Skeletal muscle tissue (tissue), 7 donors: ENCODE measurements around a stretch of chr1.

GRCh38 chr1:244678749-244678948 lies 25.7 kb downstream of the DESI2 start:
- PRO-cap, 3 experiments, result no peak in any of the 3 experiments
- RAMPAGE, long total RNA, result no peak
- RRBS, 2 experiments, result no CpG with 5 or more reads among the region's 3 CpGs

- PRO-cap, 3 experiments, result no peak in any of the 3 experiments
- RAMPAGE, long total RNA, result no peak
- RRBS, 2 experiments, result no CpG with 5 or more reads among the region's 1 CpG
Measured at GRCh38 chr1:244839717-244839903, 4.2 kb downstream of the COX20 start.

- PRO-cap, 3 experiments, result no peak in any of the 3 experiments
- RAMPAGE, long total RNA, result no peak
- RRBS, 2 experiments, result no CpG with 5 or more reads among the region's 5 CpGs
Measured at GRCh38 chr1:244851070-244852155, 12.9 kb downstream of the HNRNPU start.

DNA sequence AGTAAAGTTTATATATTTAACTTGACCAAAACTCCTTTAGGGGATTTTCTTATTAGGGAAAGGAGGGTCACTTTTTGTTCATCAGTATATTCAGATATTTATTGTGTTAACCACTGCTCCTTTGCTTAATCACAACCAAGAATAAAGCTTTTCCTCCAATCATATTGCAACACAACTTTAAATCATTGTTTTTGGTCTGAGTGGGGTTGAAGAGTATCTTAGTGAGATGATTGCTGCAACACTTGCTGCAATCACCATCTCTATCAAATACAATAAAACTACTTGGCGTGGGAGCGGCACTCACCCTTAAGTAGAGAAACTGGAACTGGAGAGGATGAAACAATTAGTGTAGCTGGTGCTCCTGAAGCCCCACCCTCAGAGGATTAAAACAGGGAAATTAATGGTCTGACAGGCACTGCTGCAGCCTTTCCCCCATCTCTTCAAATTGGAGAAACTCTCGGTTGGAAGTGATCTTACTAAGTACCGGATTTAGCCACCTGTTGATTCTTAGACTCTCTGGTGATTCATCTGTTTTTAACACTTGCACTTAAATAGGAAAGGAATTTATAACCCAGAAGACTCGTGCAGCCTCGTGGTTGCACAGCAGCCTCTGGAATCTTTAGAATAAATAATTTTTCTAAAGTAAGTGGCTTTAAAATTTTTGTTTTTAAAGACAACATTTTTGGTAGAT lies 80.6 kb upstream of the KIF26B start:
- PRO-cap, 3 experiments, result no peak in any of the 3 experiments
- RAMPAGE, long total RNA, result no peak
- RRBS, 2 experiments, result no CpG with 5 or more reads among the region's 6 CpGs

DNA sequence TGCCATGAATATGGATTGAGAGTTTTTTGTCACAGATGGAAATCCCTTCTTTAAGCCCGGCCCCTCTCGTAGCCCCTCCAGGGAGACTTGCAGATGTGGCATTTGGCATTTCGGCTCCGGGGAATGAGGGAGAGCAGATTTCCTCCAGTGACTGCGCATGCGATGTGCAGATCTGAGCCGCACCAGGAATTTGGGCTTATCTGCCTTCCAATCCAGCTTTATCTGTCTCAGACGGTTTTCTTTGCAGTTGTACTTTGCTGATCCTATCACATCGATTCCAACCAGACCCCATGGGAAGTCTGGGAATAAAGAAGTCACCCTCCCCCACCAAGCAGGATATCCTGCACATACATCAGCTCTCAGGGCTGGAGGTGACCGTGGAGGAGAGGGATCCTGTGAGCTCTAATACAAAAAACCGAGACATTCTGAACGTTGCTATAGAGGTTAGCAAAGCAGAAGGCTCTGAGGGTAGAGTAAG lies 11.7 kb downstream of the KIF26B start:
- PRO-cap, 3 experiments, result no peak in any of the 3 experiments
- RAMPAGE, long total RNA, result no peak
- RRBS, 2 experiments, result 10 to 11% methylated on average over 4 of the region's 12 CpGs

GRCh38 chr1:245345422-245345824 lies 190.6 kb downstream of the KIF26B start:
- PRO-cap, 3 experiments, result no peak in any of the 3 experiments
- RAMPAGE, long total RNA, result no peak
- RRBS, 2 experiments, result no CpG with 5 or more reads among the region's 17 CpGs

DNA sequence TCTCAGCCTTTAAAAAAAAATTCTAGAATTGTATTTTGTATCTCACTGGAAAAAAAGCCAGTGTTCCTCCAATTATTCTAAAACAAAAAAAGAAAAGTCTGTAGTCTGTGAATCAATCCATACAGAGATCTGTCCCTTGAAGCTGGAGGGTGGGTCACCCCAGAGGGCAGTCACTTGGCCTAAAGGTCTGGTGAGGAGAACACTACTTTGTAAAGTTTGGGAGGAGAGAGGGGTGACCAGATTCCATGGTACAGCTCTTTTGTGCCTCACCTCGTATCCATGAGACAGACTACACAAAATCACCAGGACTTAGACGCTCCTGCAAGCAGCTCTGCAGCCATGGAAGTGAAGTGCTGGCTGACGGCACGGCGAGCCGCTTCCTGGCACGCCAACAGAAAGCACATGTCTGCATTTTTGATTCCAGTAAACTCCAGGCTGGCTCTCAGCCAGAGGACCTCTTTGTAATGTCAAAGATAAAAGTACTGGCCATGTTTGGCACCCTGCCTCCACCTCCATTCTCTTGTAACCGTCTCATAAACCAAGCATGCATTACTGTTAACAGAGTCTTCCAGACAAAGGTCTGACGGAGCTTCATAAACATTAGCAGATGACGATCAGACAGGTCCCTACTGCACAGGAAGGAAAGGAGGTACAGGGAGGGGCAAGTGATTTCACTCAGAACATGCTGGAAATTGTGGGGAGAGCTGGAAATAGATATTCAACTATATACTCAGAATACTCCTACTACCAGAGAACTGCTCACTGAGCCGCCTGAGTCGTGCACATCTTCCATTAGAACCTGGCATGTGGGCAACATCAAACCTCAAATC lies 632.2 kb downstream of the SMYD3 start:
- PRO-cap, 3 experiments, result no peak in any of the 3 experiments
- RAMPAGE, long total RNA, result no peak
- RRBS, 2 experiments, result no CpG with 5 or more reads among the region's 12 CpGs

- PRO-cap, 3 experiments, result no peak in any of the 3 experiments
- RAMPAGE, long total RNA, result no peak
- RRBS, 2 experiments, result no CpG with 5 or more reads among the region's 14 CpGs
Measured at GRCh38 chr1:245946897-245947531, 560.1 kb downstream of the SMYD3 start.

DNA sequence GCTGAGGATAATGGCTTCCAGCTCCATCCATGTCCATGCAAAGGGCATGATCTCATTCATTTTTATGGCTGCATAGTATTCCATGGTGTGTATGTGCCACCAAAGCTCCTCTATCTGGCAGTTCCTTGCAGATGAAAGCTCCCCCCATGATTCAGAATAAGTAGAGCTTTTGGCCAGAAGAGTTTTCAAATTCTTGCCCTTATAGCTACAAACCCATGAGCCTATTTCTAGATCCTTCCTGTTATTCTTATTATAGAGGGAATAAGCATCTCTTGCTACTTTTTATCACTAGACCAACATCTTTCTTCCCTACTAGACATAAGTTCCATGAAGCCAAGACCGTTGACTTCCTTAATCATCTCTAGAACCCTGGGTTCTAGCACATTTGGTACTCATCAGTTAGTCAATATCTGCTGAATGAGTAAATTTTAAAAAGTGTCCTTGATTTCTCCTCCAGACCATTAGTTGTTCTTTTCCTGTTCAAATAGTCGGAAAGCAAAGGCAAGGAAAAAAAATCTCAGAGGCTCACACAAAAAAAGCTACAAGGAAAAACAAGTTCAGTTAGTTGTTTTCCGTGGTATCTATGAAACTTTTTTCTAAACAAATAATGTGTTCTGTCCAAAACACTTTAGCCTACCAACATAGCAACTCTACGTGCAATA lies 419.9 kb downstream of the SMYD3 start:
- PRO-cap, 3 experiments, result no peak in any of the 3 experiments
- RAMPAGE, long total RNA, result no peak
- RRBS, 2 experiments, result no CpG with 5 or more reads among the region's 4 CpGs

- PRO-cap, 3 experiments, result no peak in any of the 3 experiments
- RAMPAGE, long total RNA, result no peak
- RRBS, 2 experiments, result no CpG with 5 or more reads among the region's 16 CpGs
Measured at GRCh38 chr1:246193438-246194028, 313.5 kb downstream of the SMYD3 start.

- PRO-cap, 3 experiments, result no peak in any of the 3 experiments
- RAMPAGE, long total RNA, result no peak
- RRBS, 2 experiments, result no CpG with 5 or more reads among the region's 3 CpGs
Measured at GRCh38 chr1:246250505-246251275, 256.4 kb downstream of the SMYD3 start.

- PRO-cap, 3 experiments, result no peak in any of the 3 experiments
- RAMPAGE, long total RNA, result no peak
- RRBS, 2 experiments, result no CpG with 5 or more reads among the region's 15 CpGs
Measured at GRCh38 chr1:246268542-246269447, 238.3 kb downstream of the SMYD3 start.

DNA sequence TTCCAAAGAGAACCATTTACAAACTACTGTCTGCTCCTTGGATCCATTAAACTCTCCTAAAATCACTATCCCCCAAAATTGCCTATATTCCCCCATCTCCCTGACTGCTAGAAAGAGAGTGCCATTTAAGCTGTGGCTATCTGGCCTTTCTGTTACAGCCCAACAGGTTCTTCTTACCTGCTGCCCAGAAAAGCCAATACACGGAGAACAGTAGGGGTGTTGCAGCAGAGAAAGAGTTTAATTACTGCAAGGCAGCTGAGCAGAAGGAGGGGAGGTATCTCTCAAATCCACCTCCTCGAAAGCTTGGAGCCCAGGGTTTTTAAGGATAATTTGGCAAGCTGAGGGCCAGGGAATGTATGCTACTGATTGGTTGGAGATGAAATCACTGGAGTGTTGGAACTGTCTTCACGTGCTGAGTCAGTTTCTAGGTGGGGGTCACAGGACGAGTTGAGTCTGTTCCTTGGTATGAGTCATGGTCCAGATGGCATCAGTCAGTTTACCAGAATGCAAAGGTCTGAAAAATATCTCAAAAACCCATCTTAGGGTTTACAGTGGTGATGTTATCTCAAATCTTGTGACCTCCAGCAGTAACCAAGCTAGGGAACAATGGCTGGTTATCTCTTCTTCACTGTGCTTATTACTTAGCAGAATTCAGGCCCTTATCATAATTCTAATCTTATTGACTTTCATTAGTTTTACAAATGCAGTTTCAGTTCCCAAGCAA lies 89.8 kb downstream of the SMYD3 start:
- PRO-cap, 3 experiments, result no peak in any of the 3 experiments
- RAMPAGE, long total RNA, result no peak
- RRBS, 2 experiments, result no CpG with 5 or more reads among the region's 4 CpGs

- PRO-cap, 3 experiments, result no peak in any of the 3 experiments
- RAMPAGE, long total RNA, result no peak
- RRBS, 2 experiments, result no CpG with 5 or more reads among the region's 8 CpGs
Measured at GRCh38 chr1:246621889-246622505, 55.7 kb downstream of the CNST start.

DNA sequence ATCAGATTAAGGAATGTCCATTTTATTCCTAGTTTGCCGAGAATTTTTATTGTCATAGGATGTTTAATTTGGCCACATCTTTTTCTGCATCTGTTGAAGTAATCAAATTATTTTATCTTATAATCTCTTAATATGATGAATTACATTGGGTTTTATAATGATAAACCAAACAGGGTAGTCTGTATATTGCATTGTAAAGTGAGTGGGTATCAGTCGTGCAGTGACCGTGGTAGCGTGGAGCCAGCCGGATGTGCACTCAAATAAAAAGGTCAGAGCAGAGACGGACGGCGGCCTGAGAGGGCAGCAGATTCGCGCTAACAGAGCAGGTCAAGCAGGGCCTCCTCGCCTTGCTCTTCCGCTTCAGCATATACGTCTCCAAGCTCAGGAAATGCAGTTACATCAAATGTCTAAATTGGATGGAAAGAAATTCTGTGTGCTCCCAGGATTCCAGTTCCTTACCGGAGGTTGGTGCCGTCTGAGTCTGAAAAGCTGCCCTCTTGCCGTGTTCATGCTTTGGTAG lies 51.5 kb downstream of the SCCPDH start:
- PRO-cap, 3 experiments, result peak in 1 of 3 experiments; most common plus-strand start position 306 of the sequence (in 1)
- RAMPAGE, long total RNA, result no peak
- RRBS, 2 experiments, result 55 to 73% methylated on average over 2 of the region's 16 CpGs

GRCh38 chr1:246876426-246877638 lies 54.9 kb downstream of the AHCTF1 start:
- PRO-cap, 3 experiments, result no peak in any of the 3 experiments
- RAMPAGE, long total RNA, result no peak
- RRBS, 2 experiments, result no CpG with 5 or more reads among the region's 9 CpGs

- PRO-cap, 3 experiments, result no peak in any of the 3 experiments
- RAMPAGE, long total RNA, result no peak
- RRBS, 2 experiments, result no CpG with 5 or more reads among the region's 6 CpGs
Measured at GRCh38 chr1:246912967-246913840, 18.5 kb downstream of the AHCTF1 start.

- PRO-cap, 3 experiments, result peak in 1 of 3 experiments; most common plus-strand start chr1:246997121 (in 1)
- RAMPAGE, long total RNA, result no peak
- RRBS, 2 experiments, result no CpG with 5 or more reads among the region's 5 CpGs
Measured at GRCh38 chr1:246996878-246997331, 11.0 kb downstream of the ZNF695 start.

DNA sequence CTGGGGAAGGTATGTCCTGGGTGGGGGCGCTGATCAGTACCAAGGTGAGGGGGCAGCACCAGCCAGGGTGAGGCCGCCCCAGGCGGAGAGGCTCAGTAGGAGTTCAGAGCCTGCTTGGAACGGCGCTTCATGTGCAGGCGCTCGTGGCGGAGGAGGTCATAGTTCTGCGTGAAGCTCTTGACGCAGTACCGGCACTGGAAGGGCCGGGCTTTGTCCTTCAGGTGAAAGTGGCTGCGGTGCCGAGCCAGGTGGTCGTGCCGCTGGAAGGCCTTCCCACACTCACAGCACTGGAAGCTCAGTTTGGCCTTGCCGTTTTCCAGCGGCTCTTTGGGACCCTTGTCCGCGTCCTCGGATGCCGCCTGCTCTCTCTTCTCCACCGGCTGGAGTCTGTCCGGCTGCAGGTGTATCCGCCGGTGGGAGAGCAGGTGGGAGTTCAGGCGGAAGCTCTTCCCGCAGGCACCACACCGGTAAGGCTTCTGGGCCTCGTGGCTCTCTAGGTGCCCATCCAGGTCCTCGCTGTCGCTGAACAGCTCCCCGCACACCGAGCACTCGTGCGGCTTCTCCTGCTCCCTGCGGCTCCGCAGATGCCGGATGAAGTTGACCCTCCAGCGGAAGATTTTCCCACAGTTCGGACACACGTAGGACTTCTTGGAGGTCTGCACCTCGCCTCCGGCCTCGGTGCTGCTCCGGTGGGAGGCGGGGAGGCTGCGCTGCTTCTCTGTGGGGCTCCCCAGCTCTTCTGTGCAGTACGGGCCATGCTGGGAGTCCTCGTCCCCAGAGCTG lies 31.0 kb downstream of the ZNF496 start:
- PRO-cap, 3 experiments, result no peak in any of the 3 experiments
- RAMPAGE, long total RNA, result no peak
- RRBS, 2 experiments, result 96 to 97% methylated on average over 13 of the region's 50 CpGs

- PRO-cap, 3 experiments, result no peak in any of the 3 experiments
- RAMPAGE, long total RNA, result no peak
- RRBS, 2 experiments, result no CpG with 5 or more reads among the region's 8 CpGs
Measured at GRCh38 chr1:247336957-247337628, 5.4 kb upstream of the ZNF496 start.